Right common carotid artery plus branches (tissue), 1 donor: Measurements from ENCODE around the gene LMF1.

- PRO-cap, result no peak
Measured at GRCh38 chr16:669987-670517, 2.1 kb downstream of the RHOT2 start.

GRCh38 chr16:695166-696219 lies 5.3 kb upstream of the WDR24 start:
- PRO-cap, result unidirectional peak, minus-strand start at chr16:695316

DNA sequence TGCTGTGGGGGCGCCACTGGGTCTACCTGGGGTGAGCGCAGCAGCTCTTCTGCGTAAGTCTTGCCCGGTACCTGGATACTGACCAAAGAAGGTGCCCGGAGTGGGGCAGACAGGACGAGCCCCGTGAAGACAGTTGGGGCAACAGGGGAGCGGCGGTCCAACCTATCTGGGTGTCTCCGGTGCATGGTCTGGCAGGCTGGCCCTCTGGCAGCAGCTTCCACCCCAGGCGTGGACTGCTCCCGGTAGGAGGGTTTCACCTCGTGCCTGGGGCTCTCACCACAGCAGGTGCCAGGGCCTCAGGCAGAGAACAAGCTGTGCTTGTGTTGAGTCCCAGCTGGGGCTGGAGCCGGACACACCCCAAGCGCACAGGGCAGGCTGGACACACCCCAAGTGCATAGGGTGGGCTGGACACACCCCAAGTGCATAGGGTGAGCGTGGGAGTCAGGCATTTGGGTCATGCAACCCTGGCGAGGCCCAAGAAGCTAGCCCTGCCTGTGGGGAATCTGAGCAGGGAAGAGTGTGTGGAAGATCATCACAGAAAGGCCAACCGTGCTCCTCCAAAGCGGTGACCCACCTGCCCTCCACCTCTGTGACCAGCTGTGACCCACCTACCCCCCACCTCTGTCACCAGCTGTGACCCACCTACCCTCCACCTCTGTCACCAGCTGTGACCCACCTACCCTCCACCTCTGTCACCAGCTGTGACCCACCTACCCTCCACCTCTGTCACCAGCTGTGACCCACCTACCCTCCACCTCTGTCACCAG lies 1.6 kb upstream of the FBXL16 start:
- PRO-cap, result no peak

DNA sequence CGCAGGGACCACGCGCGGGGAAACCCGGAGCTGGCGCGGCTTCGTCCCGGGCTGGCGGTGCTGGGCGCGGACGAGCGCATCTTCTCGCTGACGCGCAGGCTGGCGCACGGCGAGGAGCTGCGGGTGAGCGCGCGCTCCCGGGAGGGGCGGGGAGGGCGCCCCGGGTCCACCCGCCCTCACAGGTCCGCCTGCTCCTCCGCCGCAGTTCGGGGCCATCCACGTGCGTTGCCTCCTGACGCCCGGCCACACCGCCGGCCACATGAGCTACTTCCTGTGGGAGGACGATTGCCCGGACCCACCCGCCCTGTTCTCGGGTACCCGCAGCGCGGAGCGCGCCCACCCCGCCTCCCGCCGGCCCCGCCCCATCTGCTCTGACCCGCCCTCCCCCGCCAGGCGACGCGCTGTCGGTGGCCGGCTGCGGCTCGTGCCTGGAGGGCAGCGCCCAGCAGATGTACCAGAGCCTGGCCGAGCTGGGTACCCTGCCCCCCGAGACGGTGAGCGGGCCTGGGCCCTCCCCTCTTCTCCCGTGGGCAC lies 1.3 kb downstream of the HAGHL start:
- PRO-cap, result no peak

DNA sequence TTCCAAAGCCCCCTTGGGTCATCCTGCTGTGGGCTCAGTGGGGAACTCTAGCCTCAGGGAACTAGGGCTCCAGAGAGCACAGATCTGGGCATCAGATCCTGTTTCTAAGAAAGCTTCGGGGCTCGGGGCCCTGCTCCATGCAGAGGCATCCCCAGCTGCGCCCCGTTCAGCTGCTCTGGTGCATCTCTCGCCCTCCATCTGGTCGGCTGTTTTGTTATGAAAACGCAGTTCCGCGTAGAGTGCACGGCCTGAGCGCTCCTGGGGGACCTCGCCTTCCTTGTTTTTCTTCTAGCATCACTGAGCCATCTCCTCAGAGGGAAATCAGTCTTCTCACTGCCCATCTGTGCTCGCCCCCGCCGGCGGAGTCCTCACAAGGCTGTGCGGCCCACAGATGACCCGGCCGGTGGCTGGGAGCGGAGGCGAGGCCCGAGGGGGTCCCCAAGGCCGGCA lies 72.4 kb upstream of the GNG13 start:
- PRO-cap, result no peak

- PRO-cap, result bidirectional peak, plus-strand start at chr16:971191, minus-strand start at chr16:970963
Measured at GRCh38 chr16:970377-971264, at the start of gene LMF1. LMF1 (minus strand) TSS chr16:970984.

DNA sequence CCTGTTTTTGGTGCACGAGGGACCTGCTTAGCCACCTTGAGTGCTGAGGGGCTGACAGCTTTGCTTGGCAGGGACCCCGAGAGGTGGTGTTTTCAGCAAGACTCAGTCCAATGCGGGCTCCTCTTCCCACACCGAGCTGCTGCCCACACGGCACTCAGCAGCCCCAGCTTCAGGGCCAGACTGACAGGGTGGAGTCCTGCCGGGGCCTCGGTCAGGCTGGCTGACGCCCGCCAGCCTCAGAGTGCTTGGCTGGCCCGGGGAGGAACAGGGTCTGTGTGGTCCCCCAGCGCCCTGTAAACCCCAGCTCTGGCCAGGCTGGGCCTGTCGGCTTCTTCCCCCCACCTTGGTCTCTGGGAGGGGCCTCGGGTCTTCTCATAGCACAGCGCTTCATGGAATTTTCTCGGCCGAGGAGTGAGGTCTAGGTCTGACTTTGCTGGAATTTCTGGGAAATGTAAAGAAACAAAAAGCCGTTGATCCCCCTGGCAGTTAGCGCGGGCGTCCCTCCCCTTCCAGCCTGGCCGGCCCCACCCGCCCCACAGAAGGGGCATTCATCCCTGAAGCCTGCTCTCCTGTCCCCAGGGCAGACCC lies 2.6 kb downstream of the SOX8 start:
- PRO-cap, result no peak

GRCh38 chr16:1024358-1024756 lies 42.8 kb downstream of the SOX8 start:
- PRO-cap, result no peak

- PRO-cap, result no peak
Measured at GRCh38 chr16:1048477-1048905, 24.1 kb upstream of the SSTR5 start.

DNA sequence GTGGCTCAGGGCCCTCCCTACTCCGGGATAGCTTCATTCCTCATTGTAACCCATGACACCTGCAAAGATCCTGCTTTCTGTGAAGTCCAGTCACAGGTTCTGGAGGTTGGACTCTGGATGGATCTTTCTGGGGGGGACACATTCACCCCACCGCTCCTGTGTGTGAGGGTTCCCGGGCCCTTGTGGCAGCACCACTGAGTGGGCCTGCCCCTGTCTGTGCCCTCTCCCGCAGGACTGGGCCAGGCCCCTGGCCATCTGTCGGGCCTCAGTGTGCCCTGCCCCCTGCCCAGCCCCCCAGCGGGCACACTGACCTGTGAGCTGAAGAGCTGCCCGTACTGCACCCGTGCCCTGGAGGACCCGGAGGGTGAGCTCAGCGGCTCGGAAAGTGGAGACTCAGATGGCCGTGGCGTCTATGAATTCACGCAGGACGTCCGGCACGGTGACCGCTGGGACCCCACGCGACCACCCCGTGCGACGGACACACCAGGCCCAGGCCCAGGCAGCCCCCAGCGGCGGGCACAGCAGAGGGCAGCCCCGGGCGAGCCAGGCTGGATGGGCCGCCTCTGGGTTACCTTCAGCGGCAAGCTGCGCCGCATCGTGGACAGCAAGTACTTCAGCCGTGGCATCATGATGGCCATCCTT lies 21.2 kb downstream of the TPSG1 start:
- PRO-cap, result no peak

DNA sequence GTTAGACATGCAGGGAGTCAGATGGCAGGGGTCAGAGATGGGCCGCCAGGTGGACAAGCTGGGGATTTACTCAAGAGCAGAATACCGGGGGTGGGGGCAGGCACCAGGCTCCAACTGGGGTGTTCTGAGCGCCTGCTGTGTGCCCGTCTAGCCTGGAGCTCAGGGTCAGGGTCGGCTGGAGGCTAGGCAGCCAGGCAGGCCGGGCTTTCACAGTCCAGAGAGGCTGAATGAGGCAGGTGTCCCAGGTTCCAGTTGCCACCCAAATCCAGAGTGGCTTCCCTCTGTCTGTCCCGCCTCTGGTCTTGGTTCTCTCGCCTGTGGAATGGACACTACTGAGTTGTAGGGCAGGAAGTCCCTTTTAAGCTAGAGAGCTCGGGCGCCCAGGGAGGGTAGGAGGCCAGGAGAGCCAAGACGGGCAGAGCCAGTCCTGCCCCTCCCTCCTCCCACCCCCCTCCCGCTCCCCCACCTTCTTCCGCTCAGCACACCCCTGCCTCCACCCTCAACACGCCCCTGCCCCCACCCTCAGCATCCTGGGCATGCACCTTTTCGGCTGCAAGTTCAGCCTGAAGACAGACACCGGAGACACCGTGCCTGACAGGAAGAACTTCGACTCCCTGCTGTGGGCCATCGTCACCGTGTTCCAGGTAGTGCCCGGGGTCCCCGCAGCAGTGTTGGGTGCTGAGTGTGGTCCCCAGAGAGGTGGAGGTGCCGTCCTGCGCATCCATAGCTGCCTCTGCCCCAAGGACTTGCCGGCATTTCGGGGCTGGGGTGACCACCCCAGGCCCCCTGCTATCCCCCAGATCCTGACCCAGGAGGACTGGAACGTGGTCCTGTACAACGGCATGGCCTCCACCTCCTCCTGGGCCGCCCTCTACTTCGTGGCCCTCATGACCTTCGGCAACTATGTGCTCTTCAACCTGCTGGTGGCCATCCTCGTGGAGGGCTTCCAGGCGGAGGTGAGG lies 18.3 kb downstream of the TPSG1 start:
- PRO-cap, result unidirectional peak, plus-strand start at position 366 of the sequence

- PRO-cap, result no peak
Measured at GRCh38 chr16:1221646-1221975, 3.5 kb downstream of the TPSG1 start.

GRCh38 chr16:1223282-1223948 lies 1.7 kb downstream of the TPSG1 start:
- PRO-cap, result no peak

DNA sequence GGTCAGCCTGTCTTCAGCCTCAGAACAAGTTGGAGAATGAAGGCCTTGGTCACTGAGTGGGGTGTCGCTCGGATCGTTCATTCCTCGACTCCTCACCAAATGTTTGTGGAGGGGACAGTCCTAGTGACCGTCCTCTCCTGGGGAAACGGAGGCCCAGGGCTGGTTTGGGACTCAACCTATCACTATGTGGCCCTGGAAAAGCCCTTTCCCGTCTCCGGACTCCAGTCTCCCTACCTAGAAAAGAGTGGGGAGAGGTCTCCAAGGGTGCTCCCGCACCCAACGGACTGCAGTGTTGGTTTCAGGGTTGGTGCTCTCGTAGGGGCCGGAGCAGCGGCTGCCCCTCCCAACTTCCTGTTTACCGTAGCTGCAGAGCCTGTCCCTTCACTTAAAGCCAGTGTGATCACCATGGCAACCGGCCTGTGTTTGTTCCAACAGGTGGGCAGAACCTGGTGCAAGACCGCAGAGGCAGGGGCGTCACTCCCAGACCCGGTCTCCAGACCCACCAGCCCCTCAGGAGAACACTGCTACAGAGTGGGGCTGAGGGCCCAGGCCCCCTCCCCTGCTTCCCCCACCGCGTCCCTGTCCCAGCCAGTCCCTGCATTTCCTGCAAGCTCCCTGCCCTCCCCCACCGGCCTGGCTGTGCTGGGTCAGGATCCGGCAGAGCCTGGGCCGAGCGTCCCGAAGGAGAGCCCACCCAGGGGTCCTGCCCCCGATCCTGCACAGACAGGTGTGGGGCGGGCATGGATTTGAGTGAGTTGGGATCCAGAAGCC lies 1.7 kb upstream of the BAIAP3 start:
- PRO-cap, result bidirectional peak, plus-strand start at position 483 of the sequence, minus-strand start at position 286 of the sequence

DNA sequence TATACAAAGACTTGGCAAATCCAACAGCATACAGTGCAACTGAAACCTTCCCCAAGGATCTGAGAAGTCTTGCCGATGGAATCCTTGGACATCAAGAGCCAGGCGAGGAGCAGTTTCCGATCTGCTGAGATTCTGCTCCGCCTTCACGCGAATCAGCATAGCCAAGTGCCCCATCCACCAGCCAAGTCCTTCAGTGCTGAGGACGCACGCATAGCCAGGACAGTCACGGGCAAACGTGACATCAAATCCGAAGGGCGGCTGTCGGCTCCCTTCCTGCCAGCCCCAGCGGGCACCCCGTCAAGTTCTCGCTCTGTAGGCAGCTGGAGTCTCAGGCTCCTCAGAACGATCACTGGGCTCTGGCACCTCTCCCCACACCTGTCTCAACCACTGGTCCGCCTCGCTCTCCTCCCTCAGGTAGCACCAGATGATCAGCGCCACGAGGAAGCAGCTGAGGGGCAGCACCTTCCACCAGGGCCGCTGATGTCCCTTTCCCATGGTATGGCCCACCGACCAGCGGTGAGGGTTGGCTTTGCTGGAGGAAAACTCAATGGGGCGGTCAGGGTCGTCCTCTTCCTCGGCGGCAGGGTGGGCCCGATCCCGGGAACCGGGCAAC lies 492 bp downstream of the UQCC4 start:
- PRO-cap, result no peak

- PRO-cap, result no peak
Measured at GRCh38 chr16:1458652-1459656, 14.6 kb upstream of the CCDC154 start.

DNA sequence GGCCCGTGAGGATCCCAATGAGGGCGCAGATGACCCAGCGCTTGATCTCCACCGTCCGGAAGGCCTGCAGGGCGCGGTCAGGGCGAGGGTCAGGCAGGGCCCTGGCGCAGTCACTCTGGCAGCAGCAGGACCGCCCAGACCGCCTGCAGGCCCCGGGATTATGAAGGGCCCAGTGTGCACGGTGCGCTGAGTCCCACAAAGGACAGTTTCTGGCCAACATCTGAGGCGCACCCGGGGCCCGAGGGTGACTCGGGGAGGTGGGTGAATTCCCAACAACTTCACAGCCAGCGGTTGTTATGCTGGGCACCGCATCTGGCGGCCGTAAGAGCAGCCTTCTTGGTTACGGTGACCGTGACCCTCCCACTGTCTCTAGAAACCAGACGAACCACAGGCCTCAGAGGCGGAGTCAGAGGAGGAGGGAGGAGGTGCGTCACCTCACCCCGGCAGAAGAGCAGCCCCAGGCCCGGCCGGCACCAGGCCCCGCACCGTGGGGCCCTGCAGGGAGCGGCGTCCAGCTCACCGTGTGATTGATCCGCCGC lies 13.9 kb downstream of the CLCN7 start:
- PRO-cap, result bidirectional peak, plus-strand start at position 476 of the sequence, minus-strand start at position 350 of the sequence

DNA sequence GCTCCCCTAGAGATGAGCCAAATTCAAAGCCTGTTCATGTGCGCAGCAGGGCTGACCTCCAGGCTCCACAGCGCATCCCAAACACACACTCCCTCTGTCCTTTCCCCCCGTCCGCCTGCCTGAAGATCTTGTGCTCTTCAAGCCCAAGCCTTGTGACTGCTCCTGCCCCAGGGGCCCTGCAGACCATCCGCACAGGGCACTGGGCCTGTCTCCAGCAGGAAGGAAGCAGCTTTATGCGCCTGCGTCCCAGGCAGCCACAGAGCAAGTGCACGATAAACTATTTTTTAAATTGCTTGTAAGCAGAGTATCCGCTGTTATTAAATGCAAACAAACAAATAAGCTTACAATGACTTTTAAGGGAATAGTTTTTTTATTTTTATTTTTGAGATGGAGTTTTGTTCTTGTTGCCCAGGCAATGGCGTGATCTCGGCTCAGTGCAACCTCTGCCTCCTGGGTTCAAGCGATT lies 2.9 kb downstream of the CLCN7 start:
- PRO-cap, result no peak

- PRO-cap, result no peak
Measured at GRCh38 chr16:1473941-1474870, 622 bp downstream of the CLCN7 start.

- PRO-cap, result unidirectional peak, plus-strand start at chr16:1614136
Measured at GRCh38 chr16:1613295-1614456, 1.5 kb downstream of the CRAMP1 start.